B cell (primary cell): ENCODE measurements around a stretch of chr9.

- PRO-cap = no peak
- CAGE, long polyA plus RNA = no peak
Measured at GRCh38 chr9:68950155-68950689, 63.7 kb downstream of the PRKACG start.

- PRO-cap = no peak
- CAGE, long polyA plus RNA = no peak
Measured at GRCh38 chr9:69093439-69094020, 58.0 kb downstream of the FXN start.

GRCh38 chr9:69172909-69173446 lies 1.1 kb upstream of the TJP2 start:
- PRO-cap = no peak
- CAGE, long polyA plus RNA = no peak

DNA sequence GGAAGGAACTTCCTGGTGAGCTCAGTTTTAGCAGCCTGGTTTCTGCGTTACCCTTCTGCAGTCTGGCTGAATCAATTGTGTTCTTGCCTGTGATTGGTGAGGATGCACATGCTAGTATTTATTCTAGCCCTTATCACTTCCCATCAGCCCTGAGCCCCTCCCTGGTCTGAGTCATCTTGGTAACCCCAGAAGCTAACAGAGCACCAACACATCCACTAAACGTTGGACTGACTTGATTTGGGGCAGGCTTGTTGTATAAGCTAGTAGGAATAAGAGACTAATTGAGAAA lies 6.6 kb downstream of the TJP2 start:
- PRO-cap = no peak
- CAGE, long polyA plus RNA = no peak

DNA sequence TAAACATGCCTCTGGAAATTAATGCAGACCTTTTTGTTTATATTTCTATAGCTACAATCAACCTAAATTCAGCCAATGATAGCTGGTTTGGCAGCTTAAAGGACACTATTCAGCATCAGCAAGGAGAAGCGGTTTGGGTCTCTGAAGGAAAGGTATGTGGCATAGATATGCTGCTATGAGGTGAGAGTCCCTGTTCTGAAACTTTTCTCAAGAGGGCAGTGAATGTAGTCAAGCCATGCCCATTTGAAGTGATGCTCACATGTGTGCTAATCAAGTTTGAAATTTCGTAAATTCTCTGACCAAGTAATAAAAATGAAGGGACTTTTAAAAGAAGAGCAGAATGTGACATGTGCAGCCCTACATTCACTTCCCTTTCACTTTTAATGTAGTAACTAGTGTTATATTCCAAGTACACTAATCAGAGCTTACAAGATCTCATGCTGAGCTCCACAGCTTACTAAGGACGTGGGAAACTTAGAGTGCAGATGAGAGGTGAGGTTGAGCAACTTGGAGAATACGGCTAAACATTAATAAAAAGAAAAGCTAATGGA lies 72.6 kb downstream of the TJP2 start:
- PRO-cap = no peak
- CAGE, long polyA plus RNA = no peak

GRCh38 chr9:69326305-69326729 lies 1.3 kb downstream of the ENTREP1 start:
- PRO-cap = no peak
- CAGE, long polyA plus RNA = no peak

- PRO-cap = no peak
- CAGE, long polyA plus RNA = no peak
Measured at GRCh38 chr9:69580547-69580885, 91.7 kb downstream of the APBA1 start.

DNA sequence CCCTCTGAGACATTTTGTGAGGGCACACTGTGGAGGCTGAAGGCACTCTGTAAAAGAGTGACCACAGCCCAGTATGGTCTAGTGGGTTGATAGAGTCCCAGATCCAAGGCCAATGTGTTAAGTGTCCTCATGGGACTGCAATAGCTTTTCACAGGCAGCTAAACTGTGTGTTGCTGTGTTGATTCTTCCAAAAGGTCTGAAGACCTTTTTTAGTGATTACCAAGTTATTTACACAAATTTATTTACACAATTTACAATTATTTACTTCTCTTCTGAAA lies 90.4 kb downstream of the APBA1 start:
- PRO-cap = no peak
- CAGE, long polyA plus RNA = no peak

GRCh38 chr9:69672799-69673585 lies 821 bp upstream of the APBA1 start:
- PRO-cap = no peak
- CAGE, long polyA plus RNA = no peak

GRCh38 chr9:70044707-70045380 lies 1.2 kb downstream of the MAMDC2 start:
- PRO-cap = no peak
- CAGE, long polyA plus RNA = no peak

GRCh38 chr9:70170213-70170704 lies 88.5 kb upstream of the SMC5 start:
- PRO-cap = no peak
- CAGE, long polyA plus RNA = no peak

DNA sequence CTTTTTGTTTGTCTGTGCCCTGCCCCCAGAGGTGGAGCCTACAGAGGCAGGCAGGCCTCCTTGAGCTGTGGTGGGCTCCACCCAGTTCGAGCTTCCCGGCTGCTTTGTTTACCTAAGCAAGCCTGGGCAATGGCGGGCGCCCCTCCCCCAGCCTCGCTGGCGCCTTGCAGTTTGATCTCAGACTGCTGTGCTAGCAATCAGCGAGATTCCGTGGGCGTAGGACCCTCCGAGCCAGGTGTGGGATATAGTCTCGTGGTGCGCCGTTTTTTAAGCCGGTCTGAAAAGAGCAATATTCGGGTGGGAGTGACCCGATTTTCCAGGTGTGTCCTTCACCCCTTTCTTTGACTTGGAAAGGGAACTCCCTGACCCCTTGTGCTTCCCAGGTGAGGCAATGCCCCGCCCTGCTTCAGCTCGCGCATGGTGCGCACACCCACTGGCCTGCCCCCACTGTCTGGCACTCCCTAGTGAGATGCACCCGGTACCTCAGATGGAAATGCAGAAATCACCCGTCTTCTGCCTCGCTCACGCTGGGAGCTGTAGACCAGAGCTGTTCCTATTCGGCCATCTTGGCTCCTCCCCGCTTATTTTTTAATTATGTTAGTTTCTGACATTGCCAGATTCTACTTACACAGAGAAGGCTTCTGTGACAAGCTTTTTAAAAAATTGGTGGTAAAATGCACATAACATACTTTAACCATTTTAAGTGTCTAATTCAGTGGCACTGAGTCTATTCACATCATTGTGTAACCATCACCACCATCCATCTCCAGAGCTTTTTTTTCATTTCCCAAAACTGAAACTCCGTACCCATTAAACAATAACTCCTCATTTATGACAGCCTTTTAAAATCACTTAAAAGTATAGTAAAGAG lies 54.0 kb upstream of the SMC5 start:
- PRO-cap = no peak
- CAGE, long polyA plus RNA = no peak

DNA sequence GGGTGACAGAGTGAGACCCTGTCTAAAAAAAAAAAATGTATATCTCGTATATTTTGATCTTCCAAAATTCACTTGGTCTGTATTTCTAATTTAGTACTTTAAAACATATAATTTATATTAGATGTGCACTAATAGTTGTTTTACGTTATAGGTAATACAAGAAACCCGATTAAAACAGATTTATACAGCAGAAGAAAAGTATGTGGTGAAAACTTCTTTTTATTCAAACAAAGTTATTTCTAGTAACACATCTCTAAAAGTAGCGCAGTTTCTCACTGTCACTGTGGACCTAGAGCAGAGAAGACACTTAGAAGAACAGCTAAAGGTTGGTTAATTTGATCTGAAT lies 59.6 kb downstream of the SMC5 start:
- PRO-cap = no peak
- CAGE, long polyA plus RNA = no peak

GRCh38 chr9:70400414-70400754 lies 14.1 kb downstream of the KLF9 start:
- PRO-cap = no peak
- CAGE, long polyA plus RNA = no peak

DNA sequence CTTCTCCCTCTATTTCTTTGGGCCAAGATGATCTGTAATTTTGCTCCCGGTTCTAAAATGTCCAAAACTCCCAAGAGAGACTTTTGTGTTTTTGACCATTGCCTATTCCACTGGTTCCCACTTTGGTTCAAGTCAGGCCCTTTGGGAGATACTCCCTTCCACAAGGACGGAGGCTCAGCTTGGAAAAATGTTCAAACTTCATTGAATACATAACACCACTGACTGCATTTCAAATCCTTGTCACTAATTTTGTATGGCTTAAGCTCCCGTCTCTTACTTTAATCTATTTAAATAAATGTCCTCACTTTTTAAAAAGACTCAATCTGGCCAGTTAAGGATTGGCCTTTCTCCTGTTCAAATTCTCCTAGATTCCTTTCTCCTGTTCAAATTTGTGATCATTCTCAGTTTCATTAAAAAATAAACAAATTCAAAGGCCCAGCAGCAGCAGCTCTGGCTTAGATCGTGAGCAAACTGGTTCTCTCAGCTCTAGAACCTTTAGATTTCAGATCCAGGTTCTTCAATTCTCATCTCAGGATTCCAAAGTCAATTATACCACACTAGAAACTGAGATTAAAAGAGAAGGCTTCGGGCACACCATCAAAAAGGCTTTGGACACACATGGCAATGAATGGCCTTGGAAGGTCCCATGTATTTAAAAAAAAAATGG lies 9.2 kb downstream of the KLF9 start:
- PRO-cap = no peak
- CAGE, long polyA plus RNA = no peak

DNA sequence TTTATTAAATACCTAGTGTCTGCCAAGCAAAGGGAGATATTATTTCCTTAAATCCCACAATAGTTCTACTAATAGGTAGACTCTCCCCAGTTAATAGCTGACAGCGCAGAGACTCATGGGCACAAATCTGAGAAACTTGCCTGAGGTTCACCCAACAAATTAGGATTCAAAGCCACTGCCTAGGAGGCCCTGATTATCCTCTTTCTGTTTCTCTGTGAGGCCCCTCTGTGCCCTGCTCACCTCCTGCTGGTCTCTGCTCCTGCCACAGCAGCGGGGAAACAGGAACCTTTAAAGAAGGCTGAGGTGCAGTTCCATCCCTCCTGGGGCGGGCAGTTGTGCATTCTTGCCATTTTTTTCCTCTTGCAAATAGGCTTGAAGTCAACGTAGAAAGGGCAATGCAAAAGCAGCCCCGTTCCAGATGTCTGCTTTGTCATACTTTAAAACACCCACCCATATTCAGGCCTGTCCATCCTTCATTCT lies 65.3 kb upstream of the KLF9 start:
- PRO-cap = no peak
- CAGE, long polyA plus RNA = no peak

DNA sequence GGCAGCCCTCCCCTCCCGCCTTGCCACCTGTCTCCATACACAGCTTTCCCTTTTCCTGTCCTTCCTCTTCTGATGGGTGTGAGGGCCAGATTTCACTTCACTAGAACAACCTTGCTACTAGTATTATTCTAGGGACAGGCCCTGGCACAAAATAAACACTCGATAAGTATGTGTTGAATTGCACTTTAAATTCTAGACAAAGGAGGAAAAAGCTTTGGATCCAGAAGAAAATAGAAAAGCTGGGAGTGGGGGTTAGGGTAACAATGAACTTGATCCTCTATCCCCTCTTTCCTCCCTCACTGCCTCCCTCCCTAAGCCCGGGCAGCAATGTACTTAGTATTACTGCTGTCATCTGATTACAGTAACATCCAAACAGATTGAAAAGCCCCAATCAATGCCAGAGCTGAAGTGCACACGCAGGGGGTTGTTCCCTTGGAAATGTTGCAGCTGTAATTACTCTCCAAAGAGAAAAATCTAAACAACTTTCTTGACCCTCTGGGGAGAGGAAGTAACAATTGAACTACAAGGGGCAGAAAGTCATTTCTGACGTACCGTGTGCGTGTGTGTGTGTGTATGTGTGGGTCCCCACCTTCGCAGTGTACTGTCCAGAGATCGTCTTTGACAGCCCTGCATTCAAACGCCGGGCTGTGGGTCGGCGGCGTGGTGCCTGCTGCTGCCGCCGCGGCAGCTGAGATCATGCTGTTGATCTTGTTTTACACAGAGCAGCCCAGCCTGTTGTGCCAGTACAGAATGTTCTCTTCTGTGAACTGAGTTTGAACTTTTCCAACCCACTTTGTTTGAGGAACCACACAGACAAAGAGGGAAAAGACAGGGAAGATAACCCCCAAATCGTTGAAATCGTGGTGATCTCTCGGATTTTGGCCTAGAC lies 66.0 kb upstream of the KLF9 start:
- PRO-cap = no peak
- CAGE, long polyA plus RNA = no peak

GRCh38 chr9:70563081-70564349 lies 149.1 kb upstream of the KLF9 start:
- PRO-cap = no peak
- CAGE, long polyA plus RNA = no peak

DNA sequence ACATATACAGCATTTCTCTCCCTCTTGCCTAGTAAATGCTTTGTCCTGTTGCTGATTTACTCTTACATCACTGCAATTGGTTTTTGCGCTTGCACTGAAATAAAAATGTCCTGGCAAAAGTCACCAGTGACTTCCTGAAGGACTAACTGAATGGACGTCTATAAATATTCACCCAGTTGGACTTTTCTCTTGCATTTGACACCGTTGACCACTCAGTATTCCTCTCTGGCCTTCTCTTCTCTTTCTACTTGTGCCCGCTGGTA lies 170.6 kb upstream of the KLF9 start:
- PRO-cap = no peak
- CAGE, long polyA plus RNA = no peak

GRCh38 chr9:70601377-70601994 lies 187.0 kb upstream of the KLF9 start:
- PRO-cap = no peak
- CAGE, long polyA plus RNA = no peak